OCI-LY7 (cell line): ENCODE measurements around a stretch of chr10.

DNA sequence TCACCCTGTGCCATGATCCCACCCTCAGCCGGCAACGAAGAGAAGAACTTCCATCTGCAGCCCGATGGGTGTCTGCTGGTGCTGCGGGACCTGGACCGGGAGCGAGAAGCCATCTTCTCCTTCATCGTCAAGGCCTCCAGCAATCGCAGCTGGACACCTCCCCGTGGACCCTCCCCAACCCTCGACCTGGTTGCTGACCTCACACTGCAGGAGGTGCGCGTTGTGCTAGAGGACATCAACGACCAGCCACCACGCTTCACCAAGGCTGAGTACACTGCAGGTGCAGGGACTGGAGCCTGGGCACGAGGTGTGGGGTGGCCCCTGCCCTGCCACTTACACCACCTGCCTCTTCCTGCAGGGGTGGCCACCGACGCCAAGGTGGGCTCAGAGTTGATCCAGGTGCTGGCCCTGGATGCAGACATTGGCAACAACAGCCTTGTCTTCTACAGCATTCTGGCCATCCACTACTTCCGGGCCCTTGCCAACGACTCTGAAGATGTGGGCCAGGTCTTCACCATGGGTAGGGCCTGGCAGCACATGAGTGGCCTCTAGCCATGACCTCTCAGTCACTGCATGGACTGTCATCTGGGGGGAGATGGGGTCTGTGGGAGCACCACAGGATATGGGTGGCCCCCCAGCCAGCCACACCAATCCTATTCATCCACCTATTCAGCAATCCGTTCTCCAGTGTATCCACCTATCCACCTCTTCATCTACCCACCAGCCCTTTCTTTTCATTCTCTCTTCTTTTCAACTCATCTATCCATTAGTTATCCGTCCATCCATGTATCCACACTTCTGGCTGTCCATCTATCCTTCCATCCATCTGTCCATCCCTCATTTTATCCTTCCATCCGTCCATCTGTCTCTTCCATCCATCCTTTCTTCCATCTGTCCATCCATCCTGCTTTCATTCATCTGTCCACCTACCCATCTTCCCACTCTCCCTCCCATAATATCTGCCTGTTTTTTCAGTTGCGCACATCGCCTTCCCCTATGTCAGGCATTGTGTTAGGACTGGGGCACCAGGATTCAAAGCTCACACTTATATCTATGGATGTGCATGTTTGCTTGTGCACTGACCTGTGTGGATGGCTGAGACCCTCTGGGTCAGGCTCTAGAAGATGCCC, 34.5 kb upstream of the VSIR start:
- PRO-cap = no peak
- RAMPAGE, long total RNA = no peak

GRCh38 chr10:71808988-71809311, 35.6 kb upstream of the VSIR start:
- PRO-cap = no peak
- RAMPAGE, long total RNA = no peak

GRCh38 chr10:71816126-71817079, 34.6 kb downstream of the PSAP start:
- PRO-cap = no peak
- RAMPAGE, long total RNA = no peak

DNA sequence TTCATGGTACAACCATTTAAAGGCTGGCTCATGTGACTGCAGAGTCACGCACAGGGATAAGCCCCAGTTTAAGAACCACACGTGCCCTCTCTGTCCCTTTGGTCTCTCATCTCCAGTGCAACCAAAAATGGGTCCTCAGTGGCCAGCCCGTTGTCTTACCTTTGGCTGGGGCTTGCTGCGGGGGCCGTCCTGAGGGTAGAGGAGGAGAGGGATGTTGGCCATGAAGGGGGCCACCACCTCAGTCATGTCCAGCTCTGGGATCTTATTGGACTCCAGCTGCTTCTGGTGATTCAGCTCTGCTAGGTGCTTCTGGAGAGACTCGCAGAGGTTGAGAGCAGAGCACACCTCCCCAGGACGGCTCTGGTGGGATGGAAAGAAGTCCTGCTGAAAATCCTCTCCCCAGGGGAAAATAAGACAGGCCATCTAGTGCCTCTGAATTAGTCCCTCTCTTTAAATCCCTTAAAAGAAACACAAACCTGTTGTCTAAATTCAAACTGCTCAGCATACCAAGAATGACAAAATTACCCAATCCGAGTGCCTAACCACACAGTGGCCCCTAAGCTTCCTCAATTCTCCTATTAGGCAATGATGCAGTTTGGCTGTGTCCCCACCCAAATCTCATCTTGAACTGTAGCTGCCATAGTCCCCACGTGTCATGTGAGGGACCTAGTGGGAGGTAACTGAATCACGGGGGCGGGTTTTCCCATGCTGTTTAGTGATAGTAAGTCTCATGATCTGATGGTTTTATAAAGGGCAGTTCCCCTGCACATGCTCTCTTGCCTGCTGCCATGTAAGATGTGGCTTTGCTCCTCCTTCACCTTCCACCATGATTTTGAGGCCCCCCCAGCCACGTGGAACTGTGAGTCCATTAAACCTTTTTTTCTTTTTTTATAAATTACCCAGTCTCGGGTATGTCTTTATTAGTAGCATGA, 22.1 kb downstream of the PSAP start:
- PRO-cap = no peak
- RAMPAGE, long total RNA = no peak

- PRO-cap = no peak
- RAMPAGE, long total RNA = no peak
Observed at GRCh38 chr10:71831042-71831673, 19.9 kb downstream of the PSAP start.

GRCh38 chr10:72066660-72067356, 21.5 kb downstream of the SPOCK2 start:
- PRO-cap = no peak
- RAMPAGE, long total RNA = no peak

- PRO-cap = no peak
- RAMPAGE, long total RNA = no peak
Observed at GRCh38 chr10:72075354-72076287, 12.7 kb downstream of the SPOCK2 start.

DNA sequence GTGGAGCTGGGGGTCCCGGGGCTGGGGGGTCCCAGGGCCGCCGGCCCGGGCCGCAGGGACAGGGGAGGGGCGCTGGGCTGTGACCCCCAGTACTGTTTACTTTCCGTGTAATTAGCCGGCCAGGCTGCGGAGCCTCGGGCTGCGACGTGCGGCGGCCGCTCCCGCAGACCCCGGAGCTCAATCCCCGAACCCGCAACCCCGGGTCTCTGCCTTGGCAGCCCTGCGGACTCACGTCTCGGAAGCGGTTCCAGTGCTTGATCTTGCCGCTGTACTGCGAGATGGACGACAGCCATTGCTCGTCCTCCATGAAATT, 487 bp downstream of the SPOCK2 start:
- PRO-cap = no peak
- RAMPAGE, long total RNA = no peak

GRCh38 chr10:72089481-72090088, 1.2 kb upstream of the SPOCK2 start:
- PRO-cap = no peak
- RAMPAGE, long total RNA = no peak

- PRO-cap = no peak
- RAMPAGE, long total RNA = no peak
Observed at GRCh38 chr10:72275776-72276742, 2.3 kb downstream of the DDIT4 start.

DNA sequence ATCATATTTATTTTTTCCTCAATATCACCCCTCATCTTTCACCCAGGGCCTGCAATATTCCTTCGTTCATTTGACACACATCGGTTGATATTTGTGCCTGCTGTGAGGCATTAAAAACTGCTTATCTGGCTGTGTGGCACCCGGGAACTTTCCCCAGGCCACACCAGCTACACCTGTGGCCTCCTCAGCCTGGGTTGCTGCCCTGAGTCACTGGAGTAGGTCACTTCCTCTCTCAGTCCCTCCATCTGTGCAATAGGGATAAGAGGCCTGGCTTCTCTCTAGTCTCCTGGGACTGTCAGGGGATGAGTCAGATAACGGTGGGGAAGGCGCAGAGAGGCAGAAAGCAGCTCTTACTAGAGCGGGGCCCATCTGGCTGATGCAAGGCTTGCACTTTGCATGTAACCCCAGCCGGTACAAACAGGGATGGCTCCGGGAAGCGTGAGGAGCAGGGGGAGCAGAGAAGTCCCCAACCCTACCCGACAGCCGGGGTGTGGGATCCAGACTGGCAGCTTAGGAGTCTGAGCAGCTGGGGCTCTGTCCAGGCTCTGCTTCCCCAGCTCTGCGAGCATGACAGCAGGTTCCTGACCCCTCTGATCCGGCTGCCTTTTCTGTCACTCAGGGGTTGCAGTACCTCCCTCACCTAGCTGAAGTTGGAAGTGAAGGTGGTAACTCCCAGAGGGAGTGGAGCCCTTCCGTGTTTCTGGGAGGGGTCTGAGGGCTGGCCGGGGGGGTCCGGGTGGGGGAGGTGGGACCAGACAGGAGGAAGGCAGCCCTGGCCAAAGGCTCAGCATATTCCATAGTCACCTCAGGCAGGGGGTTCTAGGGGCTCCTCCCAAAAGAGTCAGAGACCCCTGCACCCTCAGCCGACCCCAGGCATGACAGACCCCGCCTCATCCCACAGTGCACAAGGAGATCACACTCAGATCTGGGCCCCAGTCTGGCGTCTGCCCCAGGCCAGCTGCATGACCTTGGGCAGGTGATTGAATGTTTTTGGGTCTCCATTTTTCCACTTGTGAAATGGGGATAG, 33.8 kb downstream of the DNAJB12 start:
- PRO-cap = bidirectional peak, plus-strand start at position 310 of the sequence, minus-strand start at position 177 of the sequence
- RAMPAGE, long total RNA = no peak

DNA sequence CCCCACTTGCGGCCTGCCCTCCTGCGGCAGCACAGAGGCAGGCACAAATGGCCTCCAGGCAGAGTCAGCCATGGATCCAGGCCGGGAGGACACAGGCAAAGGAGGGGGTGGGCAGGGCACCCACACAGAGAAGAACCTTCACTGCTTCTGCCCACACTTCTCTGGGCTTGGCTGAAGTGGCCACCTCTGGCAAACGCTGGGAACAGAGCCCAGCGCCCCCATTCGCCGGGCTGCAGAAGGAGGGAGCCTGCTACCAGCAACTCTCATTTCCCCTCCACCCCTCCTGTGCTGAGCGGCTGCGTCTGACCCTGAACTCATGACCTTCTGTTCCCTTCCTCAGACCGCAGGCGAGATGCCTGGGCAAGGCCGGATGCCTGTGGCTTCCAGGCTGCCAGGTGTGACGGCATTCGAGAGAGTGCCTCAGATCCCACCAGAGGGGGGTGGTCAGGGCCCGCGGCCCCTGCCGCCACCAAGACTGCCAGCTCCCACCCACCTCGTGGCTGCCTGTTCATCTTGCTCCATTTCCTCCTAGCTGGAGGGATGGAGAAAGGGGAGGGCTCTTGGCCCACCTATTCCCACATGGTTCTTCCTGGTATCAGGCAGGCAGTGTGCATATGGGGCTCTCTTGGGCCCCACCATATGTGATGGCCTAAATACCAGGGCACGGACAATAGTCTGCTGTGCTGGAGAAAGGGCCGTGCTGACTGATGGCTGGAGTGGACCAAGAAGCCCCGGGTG, 19.8 kb downstream of the DNAJB12 start:
- PRO-cap = bidirectional peak, plus-strand start at position 267 of the sequence, minus-strand start at position 287 of the sequence
- RAMPAGE, long total RNA = no peak

DNA sequence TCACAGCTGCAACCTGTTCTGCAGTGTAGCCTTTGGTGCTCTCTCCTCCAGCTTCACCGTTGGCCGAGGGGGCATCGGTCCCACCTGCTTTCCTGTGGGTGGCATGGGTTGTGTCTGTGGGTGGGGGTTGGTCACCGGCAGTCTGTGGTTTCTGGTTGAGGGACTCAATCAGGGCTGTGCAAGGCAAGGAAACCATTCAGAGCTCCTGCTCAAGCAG, 9.9 kb downstream of the DNAJB12 start:
- PRO-cap = no peak
- RAMPAGE, long total RNA = no peak

GRCh38 chr10:72449929-72450665, 95.4 kb upstream of the DNAJB12 start:
- PRO-cap = no peak
- RAMPAGE, long total RNA = no peak

- PRO-cap = no peak
- RAMPAGE, long total RNA = no peak
Observed at GRCh38 chr10:72459730-72460562, 105.2 kb upstream of the DNAJB12 start.

DNA sequence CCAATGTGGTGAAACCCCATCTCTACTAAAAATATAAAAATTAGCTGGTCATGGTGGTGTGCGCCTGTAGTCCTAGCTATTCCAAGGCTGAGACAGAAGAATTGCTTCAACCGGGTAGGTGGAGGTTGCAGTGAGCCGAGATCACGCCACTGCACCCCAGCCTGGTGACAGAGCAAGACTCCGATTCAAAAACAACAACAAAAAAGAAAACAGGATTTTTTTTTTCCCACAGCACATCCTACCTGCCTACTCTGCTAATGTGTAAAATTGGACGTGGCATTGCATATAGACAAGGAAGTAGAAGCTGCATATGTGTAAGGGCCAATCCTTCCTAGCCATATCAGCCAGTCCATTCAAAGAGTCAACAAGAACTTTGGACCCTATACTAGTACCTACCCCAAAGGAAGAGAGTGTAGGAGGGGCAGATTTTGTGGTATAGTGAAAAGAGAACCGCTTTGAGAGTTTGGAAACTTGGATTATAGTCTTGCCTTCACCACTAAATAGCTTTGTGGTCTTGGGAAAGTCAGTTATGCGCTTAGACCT, 12.2 kb upstream of the MCU start:
- PRO-cap = no peak
- RAMPAGE, long total RNA = no peak

GRCh38 chr10:72693039-72693199, 976 bp downstream of the MCU start:
- PRO-cap = no peak
- RAMPAGE, long total RNA = no peak

DNA sequence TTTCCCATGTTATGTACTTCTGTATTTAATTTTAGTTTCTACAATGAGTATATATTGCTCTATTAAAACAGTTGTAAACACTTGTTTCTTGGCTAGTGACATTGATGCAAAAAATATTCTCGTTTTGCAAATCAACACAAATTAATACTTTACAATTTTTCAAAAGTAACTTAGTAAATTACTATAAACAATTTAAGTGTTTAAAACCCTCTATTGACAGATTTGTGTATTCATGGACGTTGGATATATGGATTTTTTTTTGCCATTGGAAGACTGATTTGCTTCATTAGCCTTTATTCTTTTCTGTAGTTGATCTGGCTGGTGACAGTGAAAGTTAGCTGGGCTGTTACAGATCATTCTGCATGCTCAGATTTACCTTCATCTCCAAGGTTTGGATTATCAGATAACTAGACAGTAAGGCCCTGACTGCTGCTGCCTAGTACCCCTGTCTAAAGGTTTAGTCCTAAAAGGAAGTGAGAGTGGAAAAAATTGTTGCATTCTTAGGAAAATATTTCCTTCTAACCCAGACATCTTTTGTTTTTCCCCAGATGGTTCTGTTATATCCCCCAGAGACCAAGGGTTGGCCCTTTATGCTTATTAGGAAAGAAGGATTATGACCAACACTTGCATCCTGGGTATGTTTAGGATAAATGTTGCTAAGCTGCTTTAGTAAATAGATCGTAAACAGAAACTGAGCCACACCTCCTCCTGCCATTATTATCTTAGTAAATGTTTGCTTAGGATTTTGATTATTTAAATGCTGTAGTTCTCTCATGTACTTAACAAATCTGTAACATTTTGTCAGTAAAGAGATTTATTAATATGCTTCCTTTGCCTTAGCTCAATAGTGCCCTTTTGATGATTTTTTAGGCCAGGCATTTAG, 44.2 kb downstream of the MCU start:
- PRO-cap = no peak
- RAMPAGE, long total RNA = no peak

DNA sequence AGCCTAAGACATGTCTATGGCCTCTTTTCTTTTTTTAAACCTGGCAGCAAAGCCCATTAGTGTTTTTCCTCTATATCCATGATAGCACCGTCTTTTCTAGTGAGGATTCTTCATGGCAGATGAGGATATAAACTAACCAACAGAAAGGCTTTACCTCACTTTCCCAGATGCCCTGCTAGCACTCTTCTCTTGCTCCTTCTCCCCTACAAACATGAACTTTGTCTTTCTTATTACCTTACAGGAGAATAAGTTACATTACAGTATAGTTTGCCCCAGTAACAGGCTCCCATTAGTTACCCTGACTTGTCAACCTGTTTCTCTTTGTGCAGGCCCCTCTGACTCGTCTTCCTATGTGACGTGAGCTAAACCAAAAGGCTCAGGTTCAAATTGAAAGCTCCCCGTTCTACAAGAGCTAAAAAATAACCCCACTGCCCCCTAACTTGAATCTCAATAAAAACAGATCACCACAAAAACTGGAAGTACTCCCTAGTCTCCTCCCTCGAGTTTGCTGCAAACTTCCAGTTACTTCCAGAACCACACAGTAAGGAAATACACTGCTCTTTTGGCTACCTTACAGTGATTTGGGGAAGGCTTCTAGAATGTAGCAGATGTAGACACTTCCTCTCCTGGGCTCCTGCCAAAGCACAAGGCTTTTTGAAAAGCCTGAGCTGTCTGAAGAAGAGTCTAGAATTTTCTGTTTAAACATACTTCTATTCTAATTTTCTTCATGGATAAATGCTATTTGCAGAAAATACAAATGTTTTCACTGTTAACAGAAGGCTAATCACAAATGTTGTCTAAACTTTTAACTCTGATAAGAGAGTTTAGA, 20.0 kb downstream of the P4HA1 start:
- PRO-cap = no peak
- RAMPAGE, long total RNA = no peak

DNA sequence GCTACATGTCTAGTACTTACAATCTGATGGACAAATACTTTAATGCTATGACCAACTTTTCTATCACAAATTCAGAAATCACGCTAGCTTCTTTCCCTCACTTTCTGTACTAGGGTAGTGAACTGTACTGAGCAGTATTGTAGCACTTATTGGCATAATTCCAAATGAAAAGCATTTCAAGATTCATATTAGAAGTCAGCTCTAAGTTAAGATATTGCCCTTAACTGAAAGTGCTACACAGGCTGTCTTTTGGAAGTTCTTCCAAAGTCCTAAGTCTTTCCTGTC, 13.5 kb downstream of the P4HA1 start:
- PRO-cap = no peak
- RAMPAGE, long total RNA = no peak